Skeletal muscle satellite cell (primary cell): ENCODE measurements around the gene ATF4.

GRCh38 chr22:38967650-38968366 lies 10.4 kb downstream of the APOBEC3A start:
- CAGE, long polyA plus RNA, result no peak

DNA sequence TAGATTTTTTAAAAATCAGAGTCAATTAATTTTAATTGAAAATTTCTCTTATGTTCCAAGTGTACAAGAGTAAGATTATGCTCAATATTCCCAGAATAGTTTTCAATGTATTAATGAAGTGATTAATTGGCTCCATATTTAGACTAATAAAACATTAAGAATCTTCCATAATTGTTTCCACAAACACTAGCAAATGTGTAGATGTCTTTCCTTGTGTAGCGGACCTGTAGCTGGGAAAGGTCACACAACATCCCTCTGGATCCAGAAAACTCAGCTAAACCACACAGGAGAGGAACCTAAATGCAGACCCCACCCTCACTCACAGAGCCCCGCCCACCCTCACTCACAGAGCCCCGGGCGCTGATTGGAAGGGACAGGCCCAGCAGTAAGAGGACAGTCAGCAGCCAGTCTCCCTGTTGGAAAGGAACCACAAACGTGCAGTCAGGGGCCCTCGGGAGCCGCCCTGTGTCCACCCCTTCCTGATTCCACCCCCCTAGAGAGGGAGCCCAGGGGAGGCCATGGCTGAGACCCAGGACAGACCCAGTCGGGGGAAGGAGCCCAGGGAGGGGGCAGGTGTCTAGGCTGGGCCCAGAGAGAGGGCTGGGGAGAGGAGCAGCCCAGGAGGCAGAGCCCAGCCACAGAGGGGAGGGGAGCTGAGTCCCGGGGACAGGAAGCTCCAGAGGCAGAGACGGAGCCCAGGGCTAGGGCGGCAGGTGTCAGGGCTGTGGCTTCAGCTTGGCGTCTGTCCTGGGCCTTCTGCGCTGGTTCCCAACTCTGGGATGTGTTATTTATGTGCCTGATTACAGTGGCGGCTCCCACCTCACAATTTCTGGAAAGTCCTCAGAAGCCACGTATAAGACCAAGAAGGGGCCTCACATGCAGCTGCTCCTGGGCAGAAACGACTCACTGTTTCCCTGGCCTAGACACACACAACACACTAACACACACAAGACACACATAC lies 10.7 kb downstream of the APOBEC3B start:
- CAGE, long polyA plus RNA, result no peak

DNA sequence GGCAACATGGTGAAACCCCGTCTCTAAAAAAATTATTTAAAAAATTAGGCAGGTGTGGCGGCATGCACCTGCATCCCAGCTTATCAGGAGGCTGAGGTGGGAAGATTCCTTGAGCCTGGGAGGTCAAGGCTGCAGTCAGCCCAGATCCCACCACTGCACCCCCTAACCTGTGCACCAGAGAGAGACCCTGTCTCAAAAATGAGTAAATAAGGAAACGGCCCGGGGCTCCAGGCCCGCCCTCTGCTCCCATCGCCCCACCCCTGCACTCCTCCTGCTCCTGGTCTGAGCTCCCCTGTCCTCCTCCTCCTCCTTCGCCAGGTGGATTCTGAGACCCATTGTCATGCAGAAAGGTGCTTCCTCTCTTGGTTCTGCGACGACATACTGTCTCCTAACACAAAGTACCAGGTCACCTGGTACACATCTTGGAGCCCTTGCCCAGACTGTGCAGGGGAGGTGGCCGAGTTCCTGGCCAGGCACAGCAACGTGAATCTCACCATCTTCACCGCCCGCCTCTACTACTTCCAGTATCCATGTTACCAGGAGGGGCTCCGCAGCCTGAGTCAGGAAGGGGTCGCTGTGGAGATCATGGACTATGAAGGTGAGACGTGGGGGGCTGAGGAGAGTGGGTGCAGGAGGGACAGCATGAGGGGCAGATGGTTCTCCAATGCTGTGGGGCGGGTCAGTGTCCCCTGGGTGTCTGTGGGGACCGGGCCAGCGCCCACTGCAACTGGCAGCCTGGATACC lies 3.3 kb upstream of the APOBEC3D start:
- CAGE, long polyA plus RNA, result no peak

DNA sequence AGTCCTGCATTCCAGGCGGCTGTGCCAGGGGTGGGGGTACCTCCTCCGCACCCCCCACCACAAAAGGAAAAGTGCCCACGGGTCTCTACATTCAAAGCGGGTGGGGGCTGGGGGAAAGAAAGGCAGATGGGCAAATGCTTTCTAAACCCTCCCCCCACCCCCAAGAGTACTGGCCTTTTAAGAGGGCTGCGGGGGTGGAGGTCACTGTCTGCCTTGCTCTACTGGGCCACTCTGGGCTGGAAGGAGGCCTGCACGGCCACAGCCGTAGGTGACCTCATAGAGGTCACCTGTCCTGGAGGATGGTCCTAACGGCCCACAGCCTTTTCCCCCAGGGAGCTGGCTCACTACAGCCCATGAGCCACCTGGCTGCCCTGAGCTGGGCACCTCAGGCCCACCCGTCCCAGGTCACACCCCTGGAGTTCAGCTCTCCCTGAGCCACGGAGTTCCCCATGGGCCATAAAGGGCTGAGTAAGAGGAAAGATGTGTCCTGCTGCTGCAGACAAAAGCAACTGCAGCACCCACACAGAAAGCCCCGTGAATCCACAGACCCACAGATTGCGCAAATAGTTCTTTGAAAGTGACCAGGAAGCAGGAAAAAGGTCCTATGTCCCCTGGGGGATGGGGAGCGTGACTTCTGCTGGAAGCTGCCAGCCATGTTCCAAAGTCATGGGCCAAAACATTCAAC lies 21.2 kb downstream of the CBX7 start:
- CAGE, long polyA plus RNA, result no peak

- CAGE, long polyA plus RNA, result no peak
Observed at GRCh38 chr22:39234852-39236039, 9.5 kb downstream of the PDGFB start.

DNA sequence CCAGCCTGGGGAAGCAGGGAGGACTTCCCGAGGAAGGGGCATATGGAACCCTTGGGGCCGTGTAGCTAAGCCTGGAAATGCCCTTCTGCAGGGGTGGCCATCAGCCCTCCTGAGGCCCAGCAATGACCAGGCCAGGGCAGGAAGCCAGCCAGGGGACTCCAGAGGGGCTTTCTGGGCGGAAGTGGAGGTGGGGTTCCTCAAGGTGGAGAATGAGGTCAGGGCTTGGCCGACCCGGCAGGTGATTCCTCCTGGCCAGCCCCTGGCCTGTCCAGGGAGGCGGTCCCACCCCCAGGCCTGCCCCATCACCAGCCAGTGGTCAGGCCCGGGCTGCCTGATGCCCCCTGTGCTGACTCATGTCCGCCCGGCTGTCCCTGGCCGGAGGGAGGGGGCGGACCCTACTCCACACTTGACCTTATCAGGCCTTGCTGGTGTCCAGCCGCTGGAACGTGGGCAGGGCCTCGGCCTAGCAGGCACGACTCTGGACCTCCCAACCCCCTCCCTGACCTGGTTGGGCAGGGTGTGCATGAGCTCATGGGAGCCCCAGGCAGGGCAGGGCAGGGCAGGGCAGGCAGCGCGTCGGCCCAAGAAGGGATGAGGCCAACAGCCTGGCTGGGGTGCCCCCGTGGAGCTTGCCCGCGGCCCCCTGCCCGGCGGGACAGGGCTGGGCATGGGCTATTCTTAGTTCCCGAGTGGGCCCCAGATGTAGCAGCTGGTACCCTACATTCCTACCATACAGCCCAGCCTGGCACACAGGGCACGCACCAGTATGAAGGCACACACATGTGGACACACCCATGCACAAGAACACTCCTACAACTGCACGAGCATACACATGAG lies 35.9 kb downstream of the RPL3 start:
- CAGE, long polyA plus RNA, result no peak

- CAGE, long polyA plus RNA, result no peak
Observed at GRCh38 chr22:39317276-39317786, 2.1 kb downstream of the RPL3 start.

- CAGE, long polyA plus RNA, result no peak
Observed at GRCh38 chr22:39350213-39350730, 481 bp downstream of the SYNGR1 start.

DNA sequence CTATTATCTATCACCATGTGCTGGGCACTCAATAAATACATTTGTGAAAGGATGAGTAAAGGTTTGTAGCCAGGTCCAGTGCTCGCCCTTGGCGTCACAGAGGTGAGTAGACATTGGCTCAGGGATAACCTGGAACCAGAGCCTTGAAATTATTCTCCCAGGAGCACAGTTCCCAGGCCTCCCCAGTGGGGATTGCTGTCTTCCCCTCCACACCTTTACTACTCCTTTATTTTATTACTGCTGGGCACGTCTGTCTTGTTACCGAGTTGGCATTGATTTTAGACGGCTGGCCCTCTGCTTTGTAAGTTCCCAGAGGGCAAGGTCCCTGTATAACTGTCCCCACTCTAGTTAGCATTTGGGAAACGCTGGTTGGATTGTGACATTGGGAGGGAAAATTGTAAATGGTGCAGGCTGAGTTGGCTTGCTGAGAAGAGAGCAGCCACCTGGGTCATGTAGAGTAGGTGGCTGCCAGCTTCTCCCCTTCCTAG lies 1.6 kb downstream of the TAB1 start:
- CAGE, long polyA plus RNA, result no peak

DNA sequence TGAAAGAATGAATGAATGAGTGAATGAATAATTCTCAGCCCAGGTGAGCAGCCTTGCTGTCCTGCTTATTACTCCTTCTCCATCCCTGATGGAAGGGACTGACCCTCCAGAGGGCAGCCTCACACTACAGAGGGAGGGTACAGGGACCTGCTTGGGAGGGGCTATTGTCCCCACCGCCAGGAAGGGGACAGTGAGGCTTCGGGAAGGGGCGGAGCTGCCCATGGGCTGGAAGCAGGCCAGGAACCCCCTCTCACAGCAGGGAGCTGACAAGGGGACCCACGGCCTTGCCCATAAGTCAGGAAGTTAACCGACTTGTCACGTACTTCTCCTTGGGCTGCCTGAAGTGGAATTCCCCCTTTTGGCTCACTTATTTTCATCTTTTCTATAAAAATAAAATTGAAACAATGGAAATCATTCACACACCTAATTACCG lies 5.6 kb downstream of the MGAT3 start:
- CAGE, long polyA plus RNA, result no peak

GRCh38 chr22:39468730-39469456 lies 12.1 kb downstream of the MGAT3 start:
- CAGE, long polyA plus RNA, result no peak

GRCh38 chr22:39519327-39520366 lies 715 bp upstream of the ATF4 start:
- CAGE, long polyA plus RNA, result no peak

DNA sequence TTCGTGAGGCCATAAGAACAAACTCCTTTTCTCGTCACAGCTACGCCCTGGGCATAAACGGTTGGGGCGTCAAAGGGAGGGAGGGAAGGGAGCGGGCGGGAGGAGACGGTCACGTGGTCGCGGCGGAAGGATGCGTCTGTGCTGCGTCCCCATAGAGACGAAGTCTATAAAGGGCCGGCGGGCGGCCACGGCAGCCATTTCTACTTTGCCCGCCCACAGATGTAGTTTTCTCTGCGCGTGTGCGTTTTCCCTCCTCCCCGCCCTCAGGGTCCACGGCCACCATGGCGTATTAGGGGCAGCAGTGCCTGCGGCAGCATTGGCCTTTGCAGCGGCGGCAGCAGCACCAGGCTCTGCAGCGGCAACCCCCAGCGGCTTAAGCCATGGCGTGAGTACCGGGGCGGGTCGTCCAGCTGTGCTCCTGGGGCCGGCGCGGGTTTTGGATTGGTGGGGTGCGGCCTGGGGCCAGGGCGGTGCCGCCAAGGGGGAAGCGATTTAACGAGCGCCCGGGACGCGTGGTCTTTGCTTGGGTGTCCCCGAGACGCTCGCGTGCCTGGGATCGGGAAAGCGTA lies at the start of gene ATF4:
Gene ATF4 (plus strand): TSS at position 196 of the 569 bp plus-strand sequence.
- CAGE, long polyA plus RNA, result start-site peak on the plus strand centred at position 234 of the sequence, 84 bp wide, 78 and 1,388 reads in 2 replicates

DNA sequence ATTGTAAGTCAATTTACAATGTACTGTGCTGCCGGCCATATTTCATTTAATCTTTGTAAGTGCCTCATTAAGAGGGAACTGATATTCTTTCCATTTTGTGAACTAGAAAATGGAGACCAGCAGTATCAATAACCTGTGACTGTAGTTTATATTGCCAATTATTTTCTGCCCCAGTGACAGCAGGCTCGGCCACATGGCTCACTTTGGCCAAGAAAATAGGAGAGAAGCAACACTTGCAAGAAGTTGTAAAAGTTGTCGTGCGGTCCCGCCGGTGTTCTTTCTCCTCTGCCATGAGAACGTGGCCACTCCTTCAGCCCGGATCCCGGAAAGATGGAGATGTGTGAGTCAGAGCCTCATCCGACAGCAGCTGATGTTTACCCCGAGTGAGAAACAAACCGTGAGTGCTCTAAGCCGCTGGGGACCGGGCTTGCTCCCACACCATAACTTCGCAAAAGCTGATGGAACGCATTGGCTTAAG lies 156.9 kb downstream of the CACNA1I start:
- CAGE, long polyA plus RNA, result no peak

- CAGE, long polyA plus RNA, result no peak
Observed at GRCh38 chr22:39873878-39874120, 19.8 kb downstream of the ENTHD1 start.

- CAGE, long polyA plus RNA, result no peak
Observed at GRCh38 chr22:39991931-39992624, 2.7 kb upstream of the FAM83F start.

DNA sequence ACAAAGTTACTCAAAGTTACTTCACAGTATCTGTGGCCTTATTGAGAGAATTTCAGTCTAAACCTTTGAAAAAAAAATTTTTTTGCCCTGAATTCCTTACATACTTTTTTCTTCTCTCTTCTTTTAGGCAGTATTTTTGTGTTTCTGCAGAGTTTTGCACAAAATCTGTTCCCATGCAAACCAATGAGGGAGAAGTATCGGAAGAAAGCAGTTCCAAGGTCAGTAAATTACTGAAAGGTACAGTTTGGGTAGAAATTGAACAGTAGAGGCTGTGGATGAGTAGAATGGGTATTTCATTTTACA lies 52.1 kb upstream of the TNRC6B start:
- CAGE, long polyA plus RNA, result no peak

- CAGE, long polyA plus RNA, result no peak
Observed at GRCh38 chr22:40326279-40327328, 19.7 kb upstream of the ADSL start.

- CAGE, long polyA plus RNA, result no peak
Observed at GRCh38 chr22:40637667-40638315, 1.3 kb upstream of the MRTFA start.

DNA sequence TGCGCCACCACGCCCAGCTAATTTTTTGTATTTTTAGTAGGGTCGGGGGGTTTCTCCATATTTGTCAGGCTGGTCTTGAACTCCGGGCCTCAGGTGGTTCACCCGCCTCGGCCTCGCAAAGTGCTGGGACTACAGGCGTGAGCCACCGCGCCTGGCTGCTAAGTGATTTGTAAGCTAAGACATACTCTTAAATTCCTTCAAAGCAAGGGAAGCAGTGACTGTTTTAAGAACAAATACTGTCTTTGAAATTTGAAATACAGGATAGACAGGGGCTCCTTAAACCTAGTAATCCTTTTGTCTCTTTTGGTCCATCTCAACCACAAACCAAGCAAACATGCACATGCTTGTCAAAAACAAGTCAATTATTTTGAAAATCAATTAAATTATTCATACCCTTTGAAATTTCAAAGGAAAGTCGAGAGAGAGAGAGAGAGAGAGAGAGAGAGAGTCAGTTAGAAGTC lies 47.8 kb downstream of the MCHR1 start:
- CAGE, long polyA plus RNA, result no peak